Foreskin fibroblast (primary cell): Measurements from ENCODE around the genes CEP44 and ADAM29.

GRCh38 chr4:173532415-173532605 is 2.3 kb upstream of the HAND2 start:
- RRBS: no CpG with 5 or more reads among the region's 1 CpG

GRCh38 chr4:173698685-173699374 is 168.8 kb upstream of the HAND2 start:
- RRBS: no CpG with 5 or more reads among the region's 9 CpGs

DNA sequence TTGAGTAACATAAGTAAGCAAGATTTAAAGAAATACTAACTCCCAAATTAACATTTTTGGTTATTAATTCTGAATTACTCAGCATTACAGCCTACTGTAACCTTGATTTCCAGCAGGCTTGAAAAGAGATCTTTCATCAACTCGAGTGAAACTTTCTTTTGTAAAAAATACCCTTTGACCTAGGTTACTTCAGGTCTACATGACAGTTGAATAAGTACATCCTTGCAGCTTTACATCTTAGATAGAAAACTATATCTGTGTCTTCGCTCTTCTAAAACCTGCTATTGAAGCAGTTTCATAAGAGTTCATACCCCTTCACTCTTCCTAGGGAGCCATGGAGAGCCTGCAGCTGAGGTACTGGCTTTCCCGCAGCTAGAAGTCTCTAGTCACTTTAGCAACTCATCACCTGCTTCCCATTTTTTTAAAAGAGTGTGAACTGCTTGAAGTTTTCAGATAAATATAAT is 335.9 kb downstream of the FBXO8 start:
- RRBS: no CpG with 5 or more reads among the region's 3 CpGs

GRCh38 chr4:174282958-174283506 is 435 bp downstream of the FBXO8 start:
- RRBS: no CpG with 5 or more reads among the region's 20 CpGs

DNA sequence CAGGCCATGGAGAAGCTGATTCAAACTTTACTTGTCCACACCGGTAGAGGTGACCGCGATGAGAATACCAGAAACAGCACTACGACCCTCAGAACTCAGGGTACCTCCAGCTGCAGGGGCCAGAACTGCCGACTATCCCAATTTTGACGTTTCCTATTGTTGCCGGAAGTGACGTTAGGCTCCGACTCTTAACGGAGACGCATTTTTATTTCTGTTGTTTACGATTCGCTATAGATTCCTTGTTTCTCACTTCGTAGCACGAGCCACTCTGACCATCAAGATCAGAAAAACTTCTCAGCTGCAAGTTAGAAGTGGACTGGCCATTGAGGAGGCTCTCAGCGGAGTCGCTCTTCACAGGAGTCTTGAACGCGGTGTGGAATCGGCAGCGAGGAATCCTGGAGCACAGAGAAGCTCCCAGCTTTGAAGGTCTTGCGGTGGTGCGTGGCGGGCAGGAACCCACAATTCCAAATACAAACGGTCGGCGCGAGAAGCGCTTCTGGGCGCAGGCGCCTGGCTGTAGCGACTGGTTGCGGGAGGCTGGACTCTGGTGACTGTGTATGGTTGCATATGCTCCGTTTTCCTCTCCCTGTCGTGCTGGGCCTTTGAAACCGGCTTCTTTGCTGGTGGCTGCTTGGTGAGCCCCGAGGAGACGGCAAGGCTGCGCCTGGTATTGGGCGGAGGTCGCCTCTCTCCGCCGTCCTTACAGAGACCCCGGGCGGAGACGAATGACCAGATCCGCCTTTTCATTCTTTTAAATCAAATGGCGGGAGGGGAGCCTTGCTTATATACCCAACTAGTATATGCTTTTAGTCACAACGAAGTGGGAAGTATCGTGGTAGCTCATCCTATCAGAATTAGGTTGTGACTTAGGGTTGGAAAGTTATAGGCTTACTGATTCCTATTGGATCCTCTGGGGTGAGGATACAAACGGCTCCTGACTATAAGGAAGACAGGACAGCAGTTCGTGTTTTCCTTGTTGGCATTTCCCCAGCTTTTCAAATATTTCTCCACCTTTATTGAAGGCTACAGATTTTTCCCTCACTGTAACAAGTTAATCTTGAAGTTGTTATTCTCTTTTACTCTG is at the start of gene CEP44:
CEP44 (plus strand) TSS at position 405 of the 1,084 bp plus-strand sequence.
- RRBS: 2% methylated on average over 10 of the region's 52 CpGs

- RRBS: no CpG with 5 or more reads among the region's 5 CpGs
Observed at GRCh38 chr4:174918141-174918712, at the start of gene ADAM29. ADAM29 (plus strand) TSS chr4:174918358.

- RRBS: no CpG with 5 or more reads among the region's 9 CpGs
Observed at GRCh38 chr4:175776238-175776796, 35.7 kb downstream of the GPM6A start.

DNA sequence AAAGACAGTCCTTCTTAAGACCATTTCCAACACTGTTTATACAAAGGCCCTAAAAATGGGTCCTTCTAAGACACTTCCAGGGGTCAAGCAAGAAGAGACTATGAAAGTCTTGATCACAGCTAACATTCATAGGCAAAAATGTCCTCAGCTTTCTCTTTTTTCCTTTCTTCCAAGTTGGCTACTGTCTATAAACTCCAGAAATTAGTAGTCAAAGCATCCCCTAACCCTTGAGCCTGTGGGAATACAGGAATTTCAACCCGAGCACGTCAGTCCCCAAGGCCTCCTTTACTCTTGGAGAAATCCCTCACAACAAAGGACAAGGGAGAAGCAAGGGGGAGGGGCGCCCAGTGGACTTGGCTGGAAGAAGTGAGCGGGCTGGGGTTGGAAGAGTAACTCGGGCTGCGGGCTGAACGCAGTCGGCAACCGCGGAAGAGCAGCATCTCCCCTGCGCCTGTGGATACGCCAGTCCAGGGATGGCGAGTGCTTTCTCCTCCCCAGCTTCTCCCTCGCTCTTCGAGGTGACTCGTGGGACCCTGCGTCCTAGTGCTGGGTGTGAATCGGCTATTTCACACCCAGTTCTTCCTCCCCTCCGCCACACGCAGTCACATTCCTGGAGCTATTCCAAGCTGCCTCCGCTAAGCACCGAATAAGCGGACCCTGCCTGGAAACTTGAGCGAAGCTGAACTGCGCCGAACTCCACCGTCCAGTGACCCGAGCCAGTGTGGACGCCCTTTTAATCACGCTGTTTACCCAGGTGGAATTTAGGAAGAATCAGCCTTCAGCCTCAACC is 64.5 kb upstream of the WDR17 start:
- RRBS: no CpG with 5 or more reads among the region's 30 CpGs

DNA sequence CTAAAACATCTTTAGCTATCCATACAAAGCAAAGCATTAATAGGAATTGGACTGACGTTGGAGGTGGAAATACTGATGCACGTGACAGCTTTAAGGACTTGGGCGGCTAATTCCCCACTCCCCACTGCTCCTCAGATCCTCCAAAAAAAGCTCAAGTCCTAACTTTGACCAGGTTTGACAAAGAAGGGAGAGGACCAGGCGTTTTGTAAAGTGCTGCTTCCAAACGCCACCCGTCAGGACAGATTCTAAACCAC is 490 bp upstream of the SPCS3 start:
- RRBS: no CpG with 5 or more reads among the region's 6 CpGs

- RRBS: 1% methylated on average over 30 of the region's 77 CpGs
Observed at GRCh38 chr4:176792088-176792683, 536 bp downstream of the VEGFC start.

DNA sequence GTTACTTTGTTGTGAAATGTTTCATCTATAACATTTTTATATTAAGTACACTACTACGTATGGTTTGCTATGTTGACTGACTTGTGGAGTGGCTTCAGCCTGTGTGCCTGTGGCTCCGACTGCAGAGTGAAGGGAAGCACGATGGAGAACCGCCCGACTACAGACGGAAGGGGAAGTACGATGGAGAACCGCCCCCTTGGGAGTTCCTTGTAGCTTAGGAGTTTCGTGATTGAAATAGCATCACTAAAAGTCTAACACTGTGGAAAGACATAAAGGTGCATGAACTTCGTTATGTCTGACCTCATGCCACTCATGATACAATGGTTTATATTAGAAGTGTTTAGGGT is 595.6 kb upstream of the AGA start:
- RRBS: no CpG with 5 or more reads among the region's 10 CpGs

DNA sequence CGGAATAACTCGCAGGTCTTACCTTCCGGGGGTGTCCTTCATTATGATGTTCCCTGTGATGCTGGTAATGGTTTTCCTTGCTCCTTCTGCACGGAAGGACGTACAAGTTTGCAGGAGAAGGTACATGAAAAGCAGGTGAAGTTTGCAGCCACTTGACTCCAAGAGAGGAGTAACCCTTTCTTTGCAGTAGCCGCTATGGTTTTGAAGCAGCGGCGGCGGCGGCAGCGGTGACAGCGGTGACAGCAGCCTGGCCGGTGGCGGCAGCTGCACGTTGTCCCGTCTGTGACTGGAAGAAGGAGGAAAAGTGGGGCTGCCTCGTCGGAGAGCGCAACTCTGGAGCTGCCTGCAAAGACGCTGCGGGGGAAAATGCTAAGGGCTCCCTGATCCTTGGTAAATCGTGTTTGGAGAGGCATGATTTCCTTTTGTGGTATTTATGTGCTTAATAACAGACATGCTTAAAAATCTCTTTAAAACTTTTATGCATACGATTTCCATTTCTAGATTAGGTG is 2183.6 kb upstream of the TENM3 start:
- RRBS: no CpG with 5 or more reads among the region's 23 CpGs

- RRBS: no CpG with 5 or more reads among the region's 2 CpGs
Observed at GRCh38 chr4:180403438-180403864, 1839.8 kb upstream of the TENM3 start.

- RRBS: no CpG with 5 or more reads among the region's 3 CpGs
Observed at GRCh38 chr4:181293007-181293377, 950.2 kb upstream of the TENM3 start.

DNA sequence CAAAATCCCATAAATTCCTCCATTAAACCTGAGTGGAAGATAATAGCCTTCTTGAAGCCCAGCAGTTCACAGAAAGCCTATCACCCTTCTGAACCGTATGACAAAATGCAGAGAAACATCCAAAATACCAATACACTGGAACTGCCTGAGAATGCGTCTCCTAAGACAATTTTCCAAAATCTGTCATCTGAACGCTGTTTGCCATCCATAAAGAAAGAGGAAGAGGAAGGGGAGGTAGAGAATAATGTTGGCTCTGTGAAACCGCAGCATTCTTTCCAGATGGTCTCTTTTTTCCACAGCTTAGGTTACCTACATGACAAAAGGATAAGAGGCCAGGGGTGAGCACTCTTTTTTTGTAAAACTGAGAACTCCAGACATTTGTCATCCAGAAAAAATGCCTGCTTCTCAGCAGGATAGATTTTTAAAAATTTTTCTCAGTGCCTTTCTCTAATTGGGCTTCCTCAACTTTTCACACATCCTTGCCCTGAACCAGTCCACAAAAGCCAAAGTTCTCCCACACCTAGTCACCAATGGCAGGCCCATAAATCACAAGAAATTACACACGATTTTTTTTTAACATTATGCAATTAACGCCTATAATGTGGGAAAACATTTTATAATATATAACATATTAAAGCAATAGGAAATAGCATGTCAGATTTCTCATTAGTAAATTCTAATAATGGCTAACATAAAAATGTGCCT is 158.2 kb upstream of the TENM3 start:
- RRBS: no CpG with 5 or more reads among the region's 6 CpGs

DNA sequence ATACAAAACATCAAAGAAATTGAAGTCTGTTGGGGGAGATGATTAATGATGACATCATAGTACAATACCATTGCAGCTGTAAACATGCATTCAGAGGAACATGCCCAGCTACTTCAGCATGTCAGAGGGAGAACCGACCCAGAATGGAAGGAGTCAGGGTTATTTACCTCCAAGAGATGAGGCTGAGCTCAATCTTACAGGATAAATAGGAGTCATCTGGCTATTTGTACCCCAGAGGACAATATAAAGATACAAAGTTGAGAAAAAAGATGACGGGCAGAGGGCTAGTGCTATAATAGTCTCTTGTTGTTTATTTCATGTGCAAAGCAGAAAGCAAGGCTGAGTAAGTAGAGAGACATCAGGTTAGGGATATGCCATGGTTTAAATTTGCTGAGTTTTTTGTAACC is 290.9 kb downstream of the TENM3 start:
- RRBS: no CpG with 5 or more reads among the region's 2 CpGs

DNA sequence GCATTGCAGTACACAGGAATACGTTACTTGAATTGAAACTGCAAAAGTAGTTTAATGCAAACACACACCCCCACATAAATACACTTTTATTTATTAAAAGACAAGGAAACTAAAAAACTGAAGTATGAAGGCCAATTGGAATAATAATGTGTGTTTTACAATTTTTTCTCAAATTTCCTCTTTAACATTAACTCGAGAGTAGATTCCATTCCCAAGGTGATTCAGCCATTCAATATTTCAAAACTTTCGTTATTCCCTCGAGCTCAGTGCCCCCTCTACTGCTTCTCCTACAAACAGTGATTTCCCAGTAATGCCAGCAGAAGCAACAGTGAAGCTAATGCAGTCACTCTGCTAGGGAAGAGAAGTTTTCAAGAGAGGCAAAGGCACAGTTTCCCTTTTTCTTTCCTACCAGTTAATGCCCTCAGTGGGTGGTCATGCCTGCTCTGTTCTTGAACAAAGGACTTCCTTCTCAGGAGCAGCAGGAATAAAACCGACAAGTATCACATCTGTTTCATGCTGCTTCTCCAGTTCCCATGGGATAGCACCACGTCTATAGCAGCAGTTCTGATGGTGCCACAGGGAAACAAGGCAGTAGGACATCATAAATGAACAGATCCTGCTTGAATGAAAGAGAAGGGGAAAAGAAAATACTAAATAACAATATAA is 317.1 kb downstream of the TENM3 start:
- RRBS: no CpG with 5 or more reads among the region's 6 CpGs

- RRBS: 2% methylated on average over 11 of the region's 17 CpGs
Observed at GRCh38 chr4:182916672-182917049, 525 bp downstream of the DCTD start.

- RRBS: no CpG with 5 or more reads among the region's 21 CpGs
Observed at GRCh38 chr4:182917050-182917202, 260 bp downstream of the DCTD start.

DNA sequence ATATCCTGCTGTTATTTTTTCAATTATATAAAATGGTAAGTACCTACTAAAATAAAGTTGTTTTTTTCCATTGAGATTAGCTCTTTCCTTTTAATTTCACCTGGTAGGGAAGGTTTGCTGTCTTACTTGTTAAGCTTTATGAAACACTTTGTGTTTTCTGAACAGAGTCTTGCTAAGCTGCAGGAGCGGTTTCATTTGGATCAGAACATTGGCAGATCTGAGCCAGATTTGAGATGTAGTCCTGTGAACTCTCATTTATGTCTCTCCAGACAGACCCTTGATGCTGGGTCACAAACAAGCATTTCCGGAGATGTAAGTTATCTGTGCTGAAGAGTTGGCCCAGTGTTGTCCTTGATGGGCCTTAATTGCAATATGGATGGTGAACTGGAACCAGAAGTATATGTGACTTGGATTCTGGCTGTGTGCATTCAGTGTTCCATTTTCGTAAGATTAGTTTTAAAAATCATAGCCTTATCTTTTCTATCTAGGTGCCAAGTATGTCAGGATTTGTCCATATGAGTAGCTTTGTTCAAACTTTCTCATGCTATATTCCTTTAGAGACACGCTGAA is 71.4 kb downstream of the CLDN22 start:
- RRBS: no CpG with 5 or more reads among the region's 4 CpGs